Left lung (tissue), 1 donor: ENCODE measurements around a stretch of chr12.

DNA sequence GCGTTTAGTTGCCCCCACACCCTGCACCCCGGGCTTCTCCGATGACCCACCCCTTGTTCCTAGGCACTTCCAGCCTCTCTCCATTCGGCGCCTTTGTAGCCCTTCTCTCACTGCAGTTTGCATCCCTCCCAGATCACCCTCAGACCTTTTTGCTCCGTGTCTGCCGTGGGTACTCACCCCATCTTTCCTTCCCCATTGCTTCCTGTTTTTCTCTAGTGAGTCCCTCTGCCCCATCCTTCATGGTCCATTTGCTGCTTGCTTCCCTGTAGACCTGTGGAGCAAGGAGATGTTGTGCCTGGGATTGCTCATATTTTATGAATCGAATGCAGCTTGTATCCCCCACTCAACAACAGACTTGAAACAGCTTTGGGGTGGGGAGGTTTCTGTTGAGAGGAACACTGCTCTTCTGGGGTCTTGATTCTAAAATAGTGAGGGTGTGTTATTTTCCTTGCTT lies 638 bp downstream of the DENR start:
- PRO-cap = no peak

DNA sequence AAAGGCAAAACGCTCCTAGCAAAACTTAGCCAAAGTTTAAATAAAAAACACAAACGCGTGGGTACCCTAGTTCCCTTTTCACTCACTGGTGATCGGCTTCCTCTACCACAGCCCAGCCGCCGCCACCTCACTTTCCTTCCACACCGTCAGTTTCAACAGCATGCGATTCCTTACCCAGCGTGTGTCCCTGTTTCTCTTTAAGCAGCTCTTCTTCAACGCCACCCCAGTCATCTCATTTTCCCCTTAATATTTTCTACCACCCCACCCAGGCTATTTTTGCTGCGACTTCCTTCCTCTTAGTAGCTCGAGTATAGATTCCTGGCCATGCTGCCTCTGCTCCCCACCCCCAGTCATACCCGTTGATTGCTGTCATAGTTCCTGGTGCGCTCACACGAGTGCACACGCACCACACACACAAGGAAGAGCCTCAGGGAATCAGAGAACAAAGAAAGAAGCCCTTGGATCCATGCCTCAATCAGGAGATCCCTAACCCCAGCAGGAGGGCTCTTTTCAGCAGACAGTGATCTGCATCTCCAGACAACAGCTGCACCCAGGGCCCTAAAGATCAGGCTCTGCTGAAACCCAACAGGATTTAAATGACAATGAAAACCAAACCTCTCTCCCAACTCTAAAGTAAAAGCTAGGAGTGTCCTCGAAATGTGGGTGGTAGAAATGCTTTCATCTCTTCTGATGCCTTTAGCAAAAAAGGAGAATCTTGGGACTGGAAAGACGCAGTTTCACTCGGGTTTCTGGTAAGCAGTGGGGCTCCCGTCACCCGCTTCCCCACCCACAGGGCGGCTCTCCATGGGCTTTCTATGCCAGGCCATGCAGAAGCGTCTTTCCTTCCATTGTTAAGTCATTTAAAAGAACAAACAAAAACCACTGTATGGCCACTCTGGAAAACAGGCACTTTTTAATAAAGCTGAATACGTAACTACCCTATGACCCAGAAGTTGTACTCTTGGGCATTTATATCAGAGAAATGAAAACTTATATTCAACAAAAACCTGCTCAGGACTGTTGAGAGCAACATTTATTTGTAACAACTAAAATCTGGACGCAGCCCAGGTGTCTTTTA lies 23.8 kb downstream of the VPS37B start:
- PRO-cap = bidirectional peak, plus-strand start at position 417 of the sequence, minus-strand start at position 186 of the sequence

DNA sequence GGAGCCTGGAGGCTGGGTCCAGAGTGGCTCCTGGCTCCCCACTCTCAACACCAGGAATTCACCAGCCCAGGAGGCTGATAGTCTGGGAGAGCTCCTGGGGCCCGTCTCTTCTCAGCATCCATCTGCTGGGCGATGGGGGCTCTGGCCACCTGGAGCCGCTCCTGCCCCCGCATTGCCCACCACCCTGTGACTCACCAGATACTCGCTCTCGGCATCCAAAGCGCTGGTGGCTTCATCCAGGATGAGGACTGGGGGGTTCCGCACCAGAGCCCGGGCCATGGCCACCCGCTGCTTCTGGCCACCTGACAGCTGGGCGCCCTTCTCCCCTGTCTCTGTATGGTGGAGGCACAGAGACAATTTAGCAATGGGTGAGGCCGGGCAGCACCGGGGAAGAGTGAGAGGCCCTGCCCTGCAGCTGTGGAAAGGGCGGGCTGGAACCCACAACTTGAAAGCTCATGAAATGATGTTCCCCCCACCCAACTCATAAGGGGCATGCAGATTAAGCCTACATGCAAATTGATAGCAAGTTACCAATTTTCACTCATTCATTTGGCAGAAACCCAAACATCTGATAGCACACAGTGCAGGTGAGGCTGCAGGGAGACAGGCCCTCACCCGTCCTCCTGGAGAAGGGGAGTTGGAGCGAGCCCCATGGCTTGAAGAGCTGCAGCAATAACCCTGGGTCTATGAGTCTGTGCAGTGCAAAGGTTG lies 34.1 kb downstream of the ABCB9 start:
- PRO-cap = no peak

DNA sequence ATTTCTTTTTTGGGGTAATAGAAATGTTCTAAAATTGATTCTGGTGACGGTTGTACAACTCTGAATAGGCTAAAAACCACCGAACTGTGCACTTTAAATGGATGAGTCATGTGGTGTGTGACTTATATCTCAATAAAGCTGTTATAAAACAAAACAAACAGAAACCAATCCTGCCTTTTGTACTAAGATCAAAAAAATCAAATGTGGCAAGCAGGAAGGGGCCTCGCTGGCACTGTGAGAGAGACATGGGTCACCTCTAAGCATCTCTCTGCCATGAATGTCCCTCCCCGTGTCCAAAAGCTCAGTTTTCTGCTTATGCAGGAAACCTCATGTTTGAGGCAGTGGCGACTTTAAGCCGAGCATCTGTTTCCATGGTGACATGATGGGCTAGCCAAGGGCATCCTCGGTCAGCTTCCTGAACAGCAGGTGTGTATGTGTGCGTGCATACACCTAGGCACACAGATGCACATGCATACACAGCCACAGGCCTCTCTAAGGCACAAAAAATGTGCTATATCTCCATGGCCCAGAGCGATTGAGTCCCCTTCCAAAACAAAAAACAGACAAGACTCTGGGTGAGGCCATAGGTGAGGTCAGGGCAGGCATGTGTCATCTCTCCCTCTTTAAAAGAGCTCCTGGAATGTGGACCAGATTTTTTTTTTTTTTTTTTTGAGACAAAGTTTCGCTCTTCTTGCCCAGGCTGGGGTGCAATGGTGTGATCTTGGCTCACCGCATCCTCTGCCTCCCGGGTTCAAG lies 44.5 kb downstream of the ARL6IP4 start:
- PRO-cap = no peak

GRCh38 chr12:123075056-123075459 lies 75.8 kb downstream of the PITPNM2 start:
- PRO-cap = no peak

GRCh38 chr12:123076779-123077754 lies 73.8 kb downstream of the PITPNM2 start:
- PRO-cap = no peak

DNA sequence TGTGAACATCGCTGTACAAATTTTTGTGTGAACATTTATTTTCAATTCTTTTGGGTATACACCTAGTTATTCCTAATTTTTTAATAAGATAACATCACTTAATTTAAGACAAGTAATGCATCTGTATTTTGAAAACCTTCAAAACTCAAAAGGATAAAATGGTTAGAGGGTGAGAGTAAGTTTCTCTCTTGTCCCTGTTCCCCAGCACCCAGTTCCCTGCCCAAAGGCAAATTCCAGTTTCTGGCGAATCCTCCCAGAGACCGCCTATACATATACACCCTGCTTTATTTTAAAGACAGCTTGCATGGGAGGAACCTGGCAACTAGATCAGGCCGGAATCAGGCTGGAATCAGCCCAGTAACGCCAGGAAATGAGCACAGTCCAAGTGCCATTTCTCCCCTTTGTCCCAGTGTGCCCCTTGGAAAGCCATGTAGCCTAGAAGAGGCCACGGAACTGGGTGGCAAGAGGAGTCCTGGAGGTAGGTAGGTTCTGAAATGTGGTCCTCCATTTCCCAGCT lies 36.7 kb downstream of the PITPNM2 start:
- PRO-cap = unidirectional peak, minus-strand start at position 242 of the sequence

DNA sequence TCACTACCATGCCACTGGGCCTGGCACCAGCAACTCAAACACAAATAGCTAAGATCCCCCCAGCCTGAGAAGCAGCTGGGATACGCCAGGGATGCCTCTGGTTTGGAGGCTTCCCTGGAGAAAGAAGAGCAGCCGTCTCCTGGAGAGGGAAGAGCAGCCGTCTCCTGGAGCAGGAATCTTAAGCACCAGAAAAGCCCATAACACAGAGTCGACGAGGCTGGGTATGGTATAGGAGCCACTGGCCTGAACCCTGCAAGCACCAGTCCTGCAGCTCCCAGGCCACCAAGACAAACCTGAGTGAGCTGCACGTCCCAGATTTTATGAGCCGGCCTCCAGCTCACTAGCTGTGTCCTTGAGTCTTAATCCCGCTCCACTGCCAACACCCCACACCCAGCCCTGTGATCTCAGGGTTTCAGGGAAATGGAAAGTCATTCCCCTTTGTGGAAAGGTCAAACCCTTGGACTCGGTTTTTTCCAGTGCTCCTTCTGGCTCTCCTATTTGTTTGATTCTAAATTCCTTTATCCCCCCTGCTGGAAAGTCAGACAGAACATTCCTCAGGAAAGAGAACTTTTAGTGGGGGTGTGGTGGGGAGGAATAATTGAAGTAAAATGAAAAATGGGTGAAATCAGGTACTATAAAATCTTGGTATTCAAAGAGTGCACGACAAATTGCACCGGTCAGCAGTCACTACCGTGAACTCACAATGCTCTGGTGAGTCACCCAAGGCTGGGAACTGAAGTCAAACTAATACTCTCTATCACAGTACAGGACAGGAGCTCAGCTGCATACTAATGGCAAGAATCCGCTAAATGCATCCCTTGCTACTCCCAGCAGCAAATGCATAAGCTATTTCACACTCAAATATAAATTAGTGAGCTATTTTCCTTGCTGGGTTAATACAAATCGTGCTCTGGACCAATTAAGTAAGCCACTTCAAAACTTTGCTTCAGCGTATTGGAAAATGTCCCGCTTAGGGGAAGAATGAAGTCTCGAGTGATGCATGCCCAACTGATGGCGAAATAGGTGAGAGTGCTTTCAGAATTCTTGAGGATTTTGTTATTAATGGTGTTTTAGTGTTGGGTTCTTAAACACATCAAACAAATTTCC lies 9.1 kb downstream of the PITPNM2 start:
- PRO-cap = unidirectional peak, minus-strand start at position 295 of the sequence; unidirectional peak, minus-strand start at position 375 of the sequence; bidirectional peak, plus-strand start outside the sequence, minus-strand start at position 829 of the sequence

GRCh38 chr12:123253417-123254153 lies 18.1 kb downstream of the CDK2AP1 start:
- PRO-cap = unidirectional peak, minus-strand start at chr12:123253947

DNA sequence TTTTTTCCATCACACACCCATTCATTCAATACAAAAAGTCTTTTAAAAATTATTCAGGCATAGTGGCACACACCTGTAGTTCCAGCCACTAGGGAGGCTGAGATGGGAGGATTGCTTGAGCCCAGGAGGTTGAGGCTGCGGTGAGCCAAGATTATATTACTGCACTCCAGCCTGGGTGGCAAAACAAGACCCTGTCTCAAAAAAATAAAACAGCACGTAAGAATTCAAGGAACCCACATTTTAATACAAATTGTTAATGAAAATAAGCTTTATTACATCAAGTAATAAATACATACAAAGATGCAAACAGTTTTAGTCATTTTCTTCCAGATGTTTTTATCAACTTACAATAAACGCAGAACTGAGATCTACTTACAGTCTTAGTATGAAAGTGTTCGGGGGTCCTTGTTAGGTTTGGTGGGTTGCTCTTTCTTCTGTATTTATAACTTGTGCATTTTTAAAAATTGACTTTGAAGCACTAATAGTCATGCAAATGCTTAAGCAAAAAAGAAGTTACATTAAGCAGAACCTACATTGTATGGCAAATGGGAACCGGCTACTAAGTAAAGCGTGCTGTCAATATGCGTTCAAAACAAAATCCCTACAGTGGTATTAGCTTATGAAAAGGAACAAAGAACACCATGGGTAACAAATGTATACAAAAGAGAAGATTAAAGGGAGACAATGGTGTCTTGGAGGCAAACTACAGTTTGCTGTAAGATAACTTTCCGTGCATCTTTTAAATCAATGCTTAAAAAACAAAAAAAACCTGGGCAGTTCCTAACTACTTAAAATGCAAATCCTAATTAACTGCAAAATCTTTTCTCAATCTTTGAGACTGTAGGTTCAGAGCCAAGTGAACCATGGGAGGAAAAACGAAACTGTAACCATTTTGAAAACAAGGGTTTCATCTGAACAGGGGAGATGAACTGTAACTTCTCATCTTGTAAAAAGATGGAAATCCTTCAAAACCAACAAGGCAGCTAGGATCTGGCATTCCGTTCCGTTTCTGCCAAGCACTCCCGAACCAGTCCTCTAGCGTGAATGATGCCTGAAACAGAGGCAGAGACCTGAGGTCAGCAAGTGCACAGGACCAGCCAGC lies 10.6 kb downstream of the CDK2AP1 start:
- PRO-cap = no peak

DNA sequence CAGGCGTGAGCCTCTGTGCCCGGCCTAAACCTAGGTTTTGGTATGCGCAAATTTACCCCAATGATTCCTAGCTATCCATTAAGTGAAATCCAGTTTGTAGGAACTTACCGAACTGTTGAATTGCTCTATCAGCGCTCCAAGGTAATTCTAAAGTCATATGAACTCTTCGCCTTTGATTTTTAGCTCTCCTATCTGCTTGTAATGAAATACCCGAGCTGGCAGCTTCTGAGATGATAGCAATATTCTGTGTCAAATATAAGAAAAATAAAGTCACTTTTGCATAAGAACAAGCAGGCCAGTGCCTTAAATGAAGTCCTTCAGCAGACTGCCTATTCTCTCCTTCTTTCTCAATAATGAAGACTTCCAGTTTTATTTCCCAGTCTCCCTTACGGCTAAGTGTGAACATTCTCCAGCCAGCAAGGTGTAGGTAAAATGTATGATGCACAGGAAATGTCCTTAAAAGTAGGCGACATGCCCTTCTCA lies 45.5 kb upstream of the CDK2AP1 start:
- PRO-cap = no peak

- PRO-cap = no peak
These were observed 5.4 kb downstream of the RILPL2 start for GRCh38 chr12:123431150-123431504.

GRCh38 chr12:123534249-123534807 lies 809 bp upstream of the RILPL1 start:
- PRO-cap = bidirectional peak, plus-strand start at chr12:123534377, minus-strand start at chr12:123534374; unidirectional peak, minus-strand start at chr12:123534485

DNA sequence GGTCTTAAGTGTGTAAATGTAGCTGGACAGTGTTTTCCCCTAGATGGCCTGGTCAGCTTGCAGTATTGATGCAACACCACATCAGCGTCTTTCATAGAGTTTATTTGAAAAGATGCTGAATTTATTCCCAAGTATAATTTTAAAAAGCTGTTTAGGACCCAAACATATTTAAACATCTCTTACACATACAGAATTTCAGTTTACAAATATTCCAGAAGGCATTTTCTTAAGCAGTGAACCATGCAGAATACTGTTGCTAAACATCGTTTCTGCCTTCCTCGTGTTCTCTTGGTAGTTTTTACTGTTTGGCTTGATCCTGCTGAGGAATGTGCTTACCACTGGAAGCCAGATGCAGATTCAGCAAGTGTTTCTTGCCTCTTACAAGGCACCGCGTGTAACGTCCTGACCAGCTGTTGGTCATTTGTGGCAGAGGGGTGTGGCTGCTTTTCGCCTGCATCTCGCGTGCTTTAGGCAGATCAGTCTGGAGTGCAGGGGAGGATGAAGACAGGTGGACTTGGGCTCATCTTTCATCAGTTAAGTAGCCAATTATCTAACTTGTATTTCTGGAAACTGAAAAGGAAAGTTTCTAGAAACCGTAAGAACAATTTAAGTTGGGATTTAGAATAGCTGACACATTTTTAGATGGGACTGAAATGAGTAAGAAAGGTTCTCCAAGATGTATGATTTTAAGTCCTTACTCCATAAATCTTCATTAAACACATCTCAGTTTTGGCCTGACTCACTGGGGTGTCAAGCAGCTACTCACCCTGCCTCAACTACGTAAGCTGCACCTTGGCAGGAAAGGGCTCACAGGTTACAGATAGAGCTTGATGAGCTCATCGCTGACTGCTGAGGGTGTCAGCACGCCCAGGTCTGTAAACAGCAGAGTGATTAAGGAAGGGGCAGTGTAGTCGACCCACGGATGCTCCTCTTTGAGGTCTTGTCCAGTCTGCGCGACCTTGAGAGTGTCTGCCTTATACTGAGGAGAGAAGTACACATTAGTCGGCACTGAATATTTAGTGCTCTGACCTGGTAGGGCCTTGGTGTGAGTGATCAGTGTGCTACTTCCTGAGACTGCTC lies 12.2 kb downstream of the EIF2B1 start:
- PRO-cap = no peak

GRCh38 chr12:123934868-123935420 lies 37.7 kb downstream of the CCDC92 start:
- PRO-cap = no peak

DNA sequence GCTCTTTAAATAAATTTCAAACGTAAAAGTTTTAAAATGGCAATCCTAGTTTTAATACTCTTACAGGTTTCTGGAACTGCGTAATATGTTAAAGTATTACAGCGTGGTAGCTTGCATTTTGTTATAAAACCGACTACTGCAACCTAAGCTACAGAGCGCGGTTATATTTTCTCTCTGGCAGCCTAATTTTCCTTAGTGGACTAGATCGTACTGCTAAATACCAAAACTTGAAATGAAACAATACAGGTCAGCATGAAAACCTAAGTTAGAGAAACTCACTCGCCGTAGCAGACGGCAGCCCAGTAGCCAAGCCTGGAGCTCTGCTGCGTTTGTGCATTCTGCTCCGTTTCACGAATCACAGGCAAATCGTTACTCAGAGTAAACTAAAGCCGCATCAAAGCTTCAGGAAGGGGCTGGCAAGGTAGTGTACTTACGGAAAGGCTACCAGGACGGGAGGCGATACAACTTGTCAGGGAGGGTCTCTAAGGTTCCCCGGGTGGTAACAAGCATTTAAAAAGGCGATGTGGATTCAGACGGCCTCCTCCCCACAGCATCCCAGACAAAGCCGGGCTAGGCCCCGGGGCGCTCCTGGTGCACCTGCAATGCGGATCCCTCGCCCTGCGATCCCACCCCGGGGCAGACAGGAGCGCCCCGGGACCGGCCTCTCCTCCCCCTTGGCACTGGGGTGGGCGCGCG lies 1.0 kb downstream of the CCDC92 start:
- PRO-cap = unidirectional peak, plus-strand start at position 268 of the sequence

GRCh38 chr12:124045736-124046090 lies 72.7 kb downstream of the ZNF664 start:
- PRO-cap = no peak

DNA sequence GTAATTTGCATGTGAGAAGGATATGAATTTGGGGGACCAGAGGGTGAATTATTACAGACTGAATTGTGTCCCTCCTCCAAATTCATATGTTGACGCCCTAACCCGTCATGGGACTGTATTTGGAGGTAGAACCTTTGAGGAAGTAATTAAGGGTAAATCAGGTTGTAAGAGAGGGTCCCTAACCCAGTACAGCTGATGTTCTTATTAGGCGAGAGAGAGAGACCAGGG lies 114.4 kb upstream of the RFLNA start:
- PRO-cap = no peak

- PRO-cap = no peak
These were observed 99.8 kb upstream of the RFLNA start for GRCh38 chr12:124194938-124195708.

GRCh38 chr12:124240371-124240841 lies 54.5 kb upstream of the RFLNA start:
- PRO-cap = no peak